Mucosa of descending colon (tissue), 1 donor: ENCODE results near the gene GRB10.

GRCh38 chr7:50664693-50665030 is 99.5 kb upstream of the DDC start:
- PRO-cap: no peak

GRCh38 chr7:50782372-50783346 is at the start of gene GRB10:
Gene GRB10 (minus strand): TSS chr7:50782896.
- PRO-cap: no peak

GRCh38 chr7:51229090-51229636 is 87.4 kb downstream of the COBL start:
- PRO-cap: bidirectional peak, plus-strand start at chr7:51229395, minus-strand start at chr7:51229226

GRCh38 chr7:51246102-51246483 is 70.5 kb downstream of the COBL start:
- PRO-cap: no peak

DNA sequence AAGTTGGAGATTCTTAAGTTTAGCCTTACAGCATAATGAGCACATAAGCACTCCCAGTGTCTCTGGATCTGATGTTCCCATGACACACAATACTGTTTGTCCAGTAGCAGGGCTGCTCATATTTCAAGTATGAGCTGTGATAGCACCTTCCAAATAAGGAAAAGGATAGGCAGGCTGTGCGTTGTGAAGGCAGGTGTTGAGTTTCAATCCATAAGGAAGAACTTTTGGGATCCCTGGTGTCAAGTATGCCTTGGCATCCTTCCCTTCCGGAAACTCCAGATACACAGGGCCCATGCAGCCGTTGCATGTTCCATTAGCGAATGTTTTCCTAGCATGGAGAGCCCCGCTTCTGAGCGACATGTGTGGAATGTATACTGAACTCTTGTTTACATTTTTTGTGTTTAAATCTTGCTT is 33.6 kb upstream of the COBL start:
- PRO-cap: bidirectional peak, plus-strand start at position 256 of the sequence, minus-strand start at position 70 of the sequence

GRCh38 chr7:51606905-51607167 is 290.2 kb upstream of the COBL start:
- PRO-cap: no peak

- PRO-cap: unidirectional peak, plus-strand start at chr7:52935990
Observed at GRCh38 chr7:52935773-52936133, 99.7 kb upstream of the POM121L12 start.

DNA sequence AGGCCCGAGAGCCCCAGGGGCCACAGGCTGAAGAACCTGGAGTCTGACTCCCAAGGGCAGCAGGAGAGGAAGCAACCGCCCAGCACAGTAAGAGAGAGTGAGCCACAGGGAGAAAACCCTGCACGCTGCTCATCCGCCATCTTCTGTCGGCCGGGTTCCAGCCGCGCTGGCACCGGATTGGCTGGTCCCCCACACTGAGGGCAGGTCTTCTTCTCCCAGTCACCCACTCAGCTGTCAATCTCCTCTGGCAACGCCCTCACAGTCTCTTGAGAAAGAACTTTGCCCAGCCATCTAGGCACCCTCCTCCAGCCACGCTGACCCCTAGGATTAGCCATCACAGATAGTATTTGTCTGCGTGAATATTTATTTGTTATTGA is 730.4 kb upstream of the VSTM2A start:
- PRO-cap: no peak

DNA sequence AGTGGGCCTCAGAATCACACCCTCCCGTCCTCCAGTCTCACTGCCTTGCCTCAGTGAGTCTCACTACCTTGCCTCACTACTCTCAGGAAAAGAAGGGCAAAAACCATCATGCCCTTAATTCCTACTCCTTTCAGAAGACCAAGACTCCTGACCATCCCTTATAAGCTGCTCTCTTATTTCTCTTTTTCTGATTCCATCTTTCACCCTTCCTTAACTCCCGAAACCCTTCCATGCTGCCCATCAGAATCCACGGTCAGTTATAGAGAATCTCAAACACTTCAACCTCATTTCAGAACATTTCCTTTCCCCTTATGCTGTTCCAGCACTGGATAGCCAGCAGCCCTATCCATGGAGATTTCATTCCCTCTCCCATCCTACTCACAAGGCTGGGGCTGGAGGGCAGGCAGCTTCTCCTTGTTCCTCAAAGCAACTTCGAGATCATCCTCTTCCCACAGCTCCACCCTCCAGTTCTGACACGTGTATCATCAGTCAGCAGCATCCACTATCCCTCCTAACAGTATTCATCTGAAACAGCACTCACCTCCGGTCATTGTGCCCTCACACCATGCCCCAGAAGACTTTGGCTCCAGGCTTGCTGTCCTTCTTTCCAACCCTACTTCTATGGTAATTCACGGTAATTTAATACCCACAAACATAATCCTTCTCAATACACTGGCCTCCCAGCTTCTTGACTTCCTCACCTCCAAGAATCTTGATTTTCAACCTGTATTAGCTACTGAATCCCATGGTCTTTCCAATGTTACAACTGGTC is 12.8 kb downstream of the SEC61G start:
- PRO-cap: no peak

GRCh38 chr7:54774173-54774430 is 15.1 kb upstream of the SEC61G start:
- PRO-cap: no peak

DNA sequence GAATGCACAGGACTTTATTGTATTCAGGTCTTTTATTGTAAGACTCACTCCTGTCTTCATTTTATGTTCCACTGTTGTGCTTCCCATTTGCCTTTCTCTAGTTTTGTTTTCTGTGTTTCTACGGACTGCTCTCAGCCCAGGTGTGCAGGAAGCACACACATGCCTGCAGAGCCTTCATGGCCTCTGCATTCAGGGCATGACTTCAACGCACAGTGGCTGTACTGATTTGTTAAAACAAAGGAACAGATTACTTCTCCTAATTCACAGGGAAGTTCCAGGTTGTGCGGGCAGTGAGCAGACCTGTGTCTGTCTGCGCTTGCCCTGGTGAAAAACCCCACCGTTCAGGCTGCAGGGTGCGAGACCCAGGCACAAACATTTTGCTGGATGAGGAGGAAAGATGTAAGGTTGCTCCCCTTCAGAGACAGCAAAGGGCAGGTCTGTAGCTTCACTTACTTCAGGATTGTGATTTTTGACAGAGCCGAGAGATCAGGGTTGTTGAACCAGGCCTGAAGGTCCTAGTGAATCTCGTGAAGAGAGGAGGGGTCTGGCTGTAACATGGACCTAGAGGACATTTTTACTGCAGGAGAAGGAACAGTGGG is 1.2 kb upstream of the EGFR start:
- PRO-cap: no peak

- PRO-cap: no peak
Observed at GRCh38 chr7:55030782-55031697, 12.2 kb downstream of the EGFR start.

GRCh38 chr7:55078771-55079525 is 60.1 kb downstream of the EGFR start:
- PRO-cap: bidirectional peak, plus-strand start at chr7:55079325, minus-strand start at chr7:55079265

- PRO-cap: no peak
Observed at GRCh38 chr7:55177508-55178013, 158.7 kb downstream of the EGFR start.

- PRO-cap: no peak
Observed at GRCh38 chr7:55380139-55381034, 15.2 kb downstream of the LANCL2 start.

DNA sequence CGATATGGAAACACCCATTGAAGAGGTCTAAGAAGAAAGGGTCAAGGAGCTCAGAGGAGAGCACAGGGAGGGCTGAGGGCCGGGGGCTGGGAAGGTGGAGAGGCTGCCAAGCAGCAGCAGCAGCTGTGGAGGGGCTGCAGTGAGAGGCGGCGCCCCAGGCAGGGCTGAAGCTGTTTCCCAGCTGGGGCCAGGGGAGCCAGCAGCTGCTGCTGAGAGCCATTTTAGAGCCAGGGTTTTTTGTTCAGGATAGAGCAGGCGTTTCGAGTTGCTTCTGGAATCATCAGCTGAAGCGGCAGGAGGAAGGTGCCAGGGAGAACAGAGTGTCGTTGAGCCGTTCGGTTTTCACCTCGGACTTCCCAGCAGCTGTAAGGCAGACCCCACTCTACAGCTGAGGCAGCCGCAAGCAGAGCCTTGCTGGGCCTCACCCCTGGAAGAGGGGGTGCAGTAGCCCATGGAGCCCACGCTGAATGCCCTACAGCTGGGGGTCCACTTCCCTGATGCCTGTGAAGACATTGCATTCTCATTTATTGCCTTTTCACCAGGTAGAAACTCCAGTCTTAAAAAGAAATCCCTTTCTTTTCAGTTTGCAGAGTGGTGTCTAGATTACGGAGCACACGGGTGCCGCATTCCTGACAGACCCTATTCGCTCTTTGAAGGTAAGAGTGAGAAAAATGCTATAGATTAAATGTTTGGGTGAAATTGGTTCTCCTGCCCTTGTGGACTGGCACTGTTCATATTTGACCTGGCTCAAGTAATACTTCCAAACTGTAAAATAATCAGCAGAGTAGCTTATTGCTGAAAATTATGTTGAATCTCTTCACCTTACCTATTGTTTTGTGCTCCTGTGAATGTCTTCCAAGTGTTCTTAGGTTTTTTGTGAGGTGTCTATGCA is 62.9 kb downstream of the LANCL2 start:
- PRO-cap: no peak

DNA sequence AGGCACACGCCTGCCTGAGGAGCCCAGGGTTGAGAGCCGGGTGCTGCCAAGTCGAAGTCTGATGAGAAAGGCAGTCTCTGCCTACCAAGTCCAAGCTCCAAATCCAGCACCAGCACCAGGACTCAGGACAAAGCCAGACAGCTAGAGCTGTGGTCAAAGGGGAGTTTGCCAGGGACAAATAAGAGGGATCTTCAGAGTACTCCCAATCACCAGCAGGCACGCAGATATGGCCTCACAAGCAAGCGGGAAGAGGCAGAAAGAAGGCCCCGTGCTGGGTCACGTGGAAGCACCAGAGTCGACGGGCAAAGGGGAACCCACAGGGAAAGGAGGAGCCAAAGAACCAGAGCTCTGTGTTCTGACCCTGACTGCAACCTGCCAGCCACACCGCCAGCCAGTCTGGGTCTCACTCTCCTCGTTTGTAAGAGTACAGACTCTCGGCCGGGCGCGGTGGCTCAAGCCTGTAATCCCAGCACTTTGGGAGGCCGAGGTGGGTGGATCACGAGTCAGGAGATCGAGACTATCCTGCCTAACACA is 47.5 kb downstream of the VOPP1 start:
- PRO-cap: no peak

- PRO-cap: no peak
Observed at GRCh38 chr7:55526622-55527285, 45.5 kb downstream of the VOPP1 start.

GRCh38 chr7:55534152-55534951 is 38.0 kb downstream of the VOPP1 start:
- PRO-cap: no peak

DNA sequence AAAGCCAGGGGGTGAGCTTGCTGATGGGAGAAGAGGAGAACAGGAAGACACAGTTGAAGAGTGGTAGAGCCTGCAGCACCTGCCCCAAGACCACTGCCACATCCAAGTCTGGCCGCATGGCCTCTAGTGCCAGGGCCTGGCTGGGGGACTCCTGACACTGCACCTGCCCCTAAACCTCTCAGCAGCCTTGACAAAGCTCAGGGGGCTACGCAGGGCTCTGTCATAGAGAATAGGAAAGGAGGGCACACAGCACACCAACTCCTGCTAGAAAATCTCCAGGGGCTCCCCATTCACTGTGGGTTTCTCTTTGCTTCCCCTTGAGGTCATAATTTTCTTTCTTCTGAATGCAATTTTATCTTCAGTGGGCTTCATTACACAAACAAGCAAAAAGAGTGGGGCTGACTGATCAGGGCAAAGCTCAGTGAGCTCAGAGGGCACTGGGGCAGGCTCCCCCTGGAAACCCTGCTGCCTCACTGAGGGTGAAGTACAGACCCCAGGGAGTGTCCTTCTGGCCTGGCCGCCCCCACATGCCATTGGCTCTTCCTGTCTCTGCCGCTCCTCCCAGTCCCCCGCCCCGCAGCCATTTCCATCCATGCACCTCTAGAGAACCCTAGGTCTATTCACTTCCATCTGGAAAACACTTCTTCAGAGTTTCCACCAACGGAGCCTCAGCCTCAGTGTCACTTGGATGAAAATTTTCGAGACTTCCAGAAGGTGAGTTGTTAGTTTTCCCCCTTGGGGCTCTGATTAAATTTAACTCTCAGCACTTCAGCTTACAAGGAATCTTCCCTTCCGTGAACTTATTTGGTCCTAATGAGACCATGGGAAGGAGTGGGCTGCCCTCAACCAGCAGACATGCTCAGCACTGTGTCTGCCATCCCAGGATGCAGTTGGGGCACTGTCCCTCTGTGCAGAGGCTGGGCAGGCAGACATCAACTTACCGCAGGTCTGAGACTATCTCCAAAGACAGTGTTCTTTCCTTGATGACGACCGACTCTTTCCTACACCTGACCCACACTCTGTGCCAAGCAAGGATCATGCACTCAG is 37.0 kb downstream of the VOPP1 start:
- PRO-cap: unidirectional peak, minus-strand start at position 475 of the sequence